ENCODE results near the gene HDAC8.

GRCh38 chrX:70398775-70399308, 24.3 kb upstream of the GDPD2 start:
- PRO-cap, 4 experiments, result no peak in any of the 4 experiments
- RAMPAGE, long total RNA, 2 experiments, result no peak in any of the 2 experiments
- RRBS, result no CpG with 5 or more reads among the region's 5 CpGs

DNA sequence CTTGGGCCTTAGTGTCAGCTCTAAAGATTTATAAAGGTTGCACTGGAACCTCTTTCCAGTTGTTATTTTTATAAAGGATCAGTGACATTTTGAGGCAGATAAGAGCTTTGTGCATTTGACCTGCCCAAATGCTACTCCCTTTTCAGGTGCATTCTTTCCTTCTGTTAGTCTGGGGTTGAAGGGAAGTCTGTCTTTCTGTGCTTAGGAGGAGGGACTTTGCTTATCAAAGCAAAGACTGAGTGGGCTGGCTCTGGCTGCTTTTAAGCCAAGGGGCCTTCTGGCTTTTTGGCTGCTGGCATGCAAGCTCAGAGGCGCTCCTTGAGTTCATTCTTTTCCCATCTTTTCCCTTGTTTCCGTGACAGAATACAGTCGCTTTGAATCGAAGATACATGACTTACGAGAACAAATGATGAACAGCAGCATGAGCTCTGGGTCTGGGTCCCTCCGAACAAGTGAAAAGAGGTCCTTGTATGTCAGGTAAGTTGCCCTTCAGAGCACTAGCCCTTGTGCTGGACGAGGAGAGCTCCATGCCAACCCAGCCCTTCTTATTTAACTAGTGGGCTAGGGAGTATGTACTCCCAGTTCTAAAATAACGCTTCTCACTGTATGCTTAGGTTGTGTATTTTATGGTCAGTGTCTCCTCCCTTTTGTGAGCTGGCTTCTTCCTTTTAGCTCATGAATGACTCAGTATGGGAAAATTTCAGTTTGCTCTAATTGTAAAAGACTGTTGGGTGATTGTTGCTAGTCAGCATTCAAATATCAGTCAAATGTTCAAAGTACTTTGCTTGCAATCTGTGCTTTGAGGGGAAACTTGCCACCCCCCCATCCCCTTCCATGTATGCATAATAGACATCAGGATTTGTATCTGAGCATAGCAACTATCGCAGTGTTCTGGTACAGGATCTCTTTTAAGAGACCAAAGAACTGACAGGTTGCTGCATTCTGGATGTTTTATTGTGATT, 34.4 kb downstream of the DLG3 start:
- PRO-cap, 4 experiments, result peak in 1 of 4 experiments; most common minus-strand start position 591 of the sequence (in 1)
- RAMPAGE, long total RNA, 2 experiments, result no peak in any of the 2 experiments
- RRBS, result no CpG with 5 or more reads among the region's 9 CpGs

- PRO-cap, 4 experiments, result peak in 1 of 4 experiments; most common minus-strand start chrX:70481657 (in 1)
- RAMPAGE, long total RNA, 2 experiments, result no peak in any of the 2 experiments
- RRBS, result no CpG with 5 or more reads among the region's 2 CpGs
Observed at GRCh38 chrX:70481520-70481788, 36.8 kb downstream of the DLG3 start.

DNA sequence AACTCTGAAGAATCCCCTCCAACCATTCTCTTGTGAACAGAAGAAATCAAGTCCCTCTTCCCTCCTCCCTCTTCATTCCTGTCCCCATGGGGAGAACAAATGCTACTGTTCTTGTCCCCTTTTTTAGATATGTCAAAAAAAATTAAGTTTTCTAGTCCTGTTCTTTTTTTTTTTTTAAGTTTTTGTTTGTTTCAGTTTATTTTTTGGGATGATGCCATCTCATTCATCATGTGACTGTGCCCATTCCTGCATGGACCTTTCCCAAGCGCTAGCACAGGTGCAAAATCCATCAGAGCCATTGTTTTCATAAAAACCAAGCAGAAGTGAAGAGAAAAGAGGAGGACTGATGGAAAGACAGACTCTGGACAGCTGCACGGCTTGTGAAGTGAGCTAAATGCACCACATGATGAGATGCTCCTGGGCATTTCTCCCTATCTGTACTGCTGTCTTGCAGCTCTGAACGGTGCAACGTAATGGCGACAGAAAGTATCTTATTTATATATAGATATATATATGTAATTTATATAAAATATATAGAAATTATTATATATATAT, 57.7 kb downstream of the DLG3 start:
- PRO-cap, 4 experiments, result no peak in any of the 4 experiments
- RAMPAGE, long total RNA, 2 experiments, result no peak in any of the 2 experiments
- RRBS, result no CpG with 5 or more reads among the region's 5 CpGs

DNA sequence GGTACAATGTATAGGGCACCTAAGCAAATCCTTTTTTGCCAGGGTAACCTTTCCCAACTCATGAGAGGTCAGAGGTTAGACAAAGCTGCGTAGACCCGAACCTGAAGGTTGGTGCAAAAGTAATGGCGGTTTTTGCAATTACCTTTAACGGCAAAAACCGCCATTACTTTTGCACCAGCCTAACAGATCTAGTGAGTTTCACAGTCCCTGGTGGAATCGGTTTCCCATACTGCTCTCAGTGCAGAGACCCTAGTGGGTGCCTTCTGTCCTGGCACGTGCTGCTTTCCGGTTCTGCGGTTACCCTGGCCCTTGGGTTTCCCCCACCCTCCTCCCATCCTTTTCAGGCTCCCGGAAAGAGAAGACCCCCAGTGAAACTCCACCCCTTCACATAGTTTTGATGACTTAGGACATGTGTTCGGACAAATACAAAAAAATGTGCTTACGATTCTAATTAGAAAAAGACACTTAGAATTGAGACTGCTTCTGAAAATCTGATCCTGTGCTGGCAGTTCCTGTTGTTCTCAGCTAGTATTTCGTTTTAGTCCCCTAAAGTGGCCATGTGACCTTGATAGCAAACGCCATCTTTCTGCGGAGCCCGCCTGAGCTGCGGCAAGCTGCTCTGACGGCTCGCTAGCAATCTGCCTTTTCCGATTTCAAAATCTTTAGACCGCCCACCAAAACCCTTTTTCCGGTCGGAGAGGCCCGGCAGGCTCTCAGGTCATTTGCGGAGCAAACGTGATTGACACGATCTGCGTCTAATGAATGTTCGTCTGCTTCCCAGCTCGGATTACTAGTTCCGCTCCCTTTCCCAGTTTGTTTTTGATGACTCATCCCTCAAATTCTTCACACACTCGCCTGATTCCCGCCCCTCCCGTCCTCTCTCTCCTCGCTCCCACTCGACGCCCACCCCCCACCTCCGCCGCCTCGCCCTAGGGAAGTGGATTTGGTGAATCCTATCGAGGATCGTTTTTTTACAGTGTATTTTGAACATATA, 37.1 kb downstream of the NLGN3 start:
- PRO-cap, 4 experiments, result peak in 4 of 4 experiments; most common plus-strand start position 846 of the sequence (in 4); most common minus-strand start position 640 of the sequence (in 4)
- RAMPAGE, long total RNA, 2 experiments, result no peak in any of the 2 experiments
- RRBS, result 27% methylated on average over 3 of the region's 42 CpGs

DNA sequence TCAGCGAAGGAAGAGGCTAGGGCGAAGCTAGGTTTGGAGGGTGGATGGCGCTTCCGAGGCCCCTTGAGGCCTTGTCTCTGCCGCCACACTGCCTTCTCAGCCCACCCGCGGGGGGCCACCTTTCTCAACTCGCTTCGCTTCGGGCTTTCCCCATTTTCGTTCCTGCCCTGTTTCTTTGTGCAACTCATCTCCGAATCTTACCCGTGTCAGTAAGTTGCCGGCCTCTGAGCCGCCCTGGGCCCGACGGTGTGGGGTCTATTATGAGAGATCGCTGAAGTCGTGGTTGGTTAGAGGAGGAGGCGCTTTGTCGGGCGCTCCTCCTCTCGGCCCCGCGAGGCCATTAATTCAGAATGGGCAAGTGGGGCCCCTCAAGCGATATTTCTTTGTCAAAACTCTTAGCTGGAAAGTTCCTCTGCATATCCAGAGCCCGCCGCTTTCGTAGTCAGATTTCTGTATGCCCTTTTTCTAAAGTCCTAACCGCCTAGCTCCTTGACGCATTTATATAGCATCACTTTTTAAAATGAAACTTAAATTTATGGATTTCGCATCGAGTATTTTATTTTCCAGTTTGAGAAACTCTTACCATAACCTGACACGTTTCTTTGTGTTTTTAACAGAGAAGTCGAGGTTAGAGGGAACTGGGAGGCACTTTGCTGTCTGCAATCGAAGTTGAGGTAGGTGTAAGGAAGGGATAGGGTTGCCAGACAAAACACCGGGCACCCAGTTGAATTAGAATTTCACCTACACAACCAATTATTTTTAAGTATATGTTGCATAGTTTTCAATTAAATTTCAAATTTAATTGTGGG, 549 bp downstream of the NONO start:
- PRO-cap, 4 experiments, result peak in 3 of 4 experiments; most common plus-strand start position 206 of the sequence (in 1); most common minus-strand start position 342 of the sequence (in 3)
- RAMPAGE, long total RNA, 2 experiments, result no peak in any of the 2 experiments
- RRBS, result no CpG with 5 or more reads among the region's 37 CpGs

GRCh38 chrX:71294208-71294601, 7.3 kb upstream of the ITGB1BP2 start:
- PRO-cap, 4 experiments, result no peak in any of the 4 experiments
- RAMPAGE, long total RNA, 2 experiments, result start-site peak on the plus strand in 1 of 2 experiments, at chrX:71294419-71294493 at its widest, 109 reads per replicate
- RRBS, result no CpG with 5 or more reads among the region's 11 CpGs

DNA sequence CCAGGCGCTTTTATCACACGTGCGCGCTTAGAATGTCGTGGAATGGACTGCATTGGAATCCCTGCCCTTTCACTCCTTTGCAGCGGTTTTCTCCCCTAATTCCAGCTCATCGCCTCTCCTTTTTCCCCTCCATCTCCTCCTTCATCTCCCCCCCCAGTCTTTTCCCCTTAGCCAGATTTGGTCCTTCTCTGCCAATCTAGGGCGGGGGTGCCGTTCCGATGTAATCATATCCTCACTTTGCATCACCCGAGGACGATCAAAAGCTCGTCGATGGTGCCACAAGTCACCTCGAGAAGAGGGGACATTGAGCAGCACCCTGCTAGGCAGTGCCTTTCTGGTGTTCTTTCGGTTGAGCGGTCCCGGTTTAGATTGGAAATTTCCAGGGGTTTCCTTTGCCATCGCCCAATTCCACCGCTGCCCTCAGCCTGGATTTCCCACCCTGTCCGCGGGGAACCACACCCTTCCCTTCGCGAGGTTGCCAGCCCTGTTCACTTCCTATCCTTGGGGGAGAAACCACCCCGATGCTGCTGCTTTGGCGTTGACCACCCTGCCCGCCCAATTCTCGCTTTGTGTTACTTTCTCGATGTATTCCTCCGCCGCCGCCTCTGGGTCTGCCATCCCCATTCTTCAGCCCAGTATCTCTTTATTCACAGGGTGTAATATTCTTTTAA, 836 bp downstream of the OGT start:
- PRO-cap, 4 experiments, result peak in 4 of 4 experiments; most common plus-strand start position 194 of the sequence (in 2); most common minus-strand start position 523 of the sequence (in 2)
- RAMPAGE, long total RNA, 2 experiments, result no peak in any of the 2 experiments
- RRBS, result no CpG with 5 or more reads among the region's 32 CpGs

DNA sequence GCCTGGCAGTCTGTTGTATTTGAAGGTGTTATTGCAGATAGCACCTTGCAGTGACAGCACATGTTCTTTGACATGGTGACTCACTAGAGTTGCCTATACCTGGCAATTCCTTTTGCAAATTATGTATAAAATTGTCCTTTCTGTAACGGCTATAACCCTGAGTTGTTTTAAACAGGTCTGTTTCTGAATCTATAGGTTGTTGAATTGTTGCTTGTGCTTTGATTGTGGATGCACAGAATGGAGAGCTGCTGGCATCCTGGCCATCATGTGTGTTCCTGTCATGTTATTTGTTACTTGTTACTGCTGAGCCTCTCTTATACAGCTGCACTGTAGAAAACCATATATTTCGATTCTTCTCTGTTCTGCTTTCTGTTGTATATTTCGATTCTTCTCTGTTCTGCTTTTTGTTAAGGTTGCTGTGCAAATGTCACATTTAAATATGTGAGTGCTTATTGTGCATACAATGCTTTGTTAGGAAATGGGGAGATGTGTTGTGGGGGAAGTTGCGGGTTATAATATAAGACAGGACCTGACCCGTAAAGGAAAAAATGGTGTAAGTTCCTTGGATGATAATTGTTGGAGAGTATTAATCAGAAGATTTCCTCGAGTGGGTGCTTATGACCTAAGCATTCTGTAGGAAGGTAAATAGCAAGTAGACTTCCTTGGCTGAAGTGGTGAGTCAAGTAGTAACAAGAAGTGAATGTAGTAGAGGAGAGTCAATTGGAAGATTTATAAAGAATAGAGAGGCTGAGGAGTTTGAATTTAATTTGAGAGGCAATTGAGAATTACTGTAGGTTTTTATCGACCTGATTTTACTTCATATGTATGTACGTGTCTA, 8.3 kb downstream of the OGT start:
- PRO-cap, 4 experiments, result no peak in any of the 4 experiments
- RAMPAGE, long total RNA, 2 experiments, result no peak in any of the 2 experiments
- RRBS, result no CpG with 5 or more reads among the region's 8 CpGs

- PRO-cap, 4 experiments, result no peak in any of the 4 experiments
- RAMPAGE, long total RNA, 2 experiments, result no peak in any of the 2 experiments
- RRBS, result no CpG with 5 or more reads among the region's 25 CpGs
Observed at GRCh38 chrX:71616550-71616997, 1.7 kb downstream of the CXCR3 start.

DNA sequence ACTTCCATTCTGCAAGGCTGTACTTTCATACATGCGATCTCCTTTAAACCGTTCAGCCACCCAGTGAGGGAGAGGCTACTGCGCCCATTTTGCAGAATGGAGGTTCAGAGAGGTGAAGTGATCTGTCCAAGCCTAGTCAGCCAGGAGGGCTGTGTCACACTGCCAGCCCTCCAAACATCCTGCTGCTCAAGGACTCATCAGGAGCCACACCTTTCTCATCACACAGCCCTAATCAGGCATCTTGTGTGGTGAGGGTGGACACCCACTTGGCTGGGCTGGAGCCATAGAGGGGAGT, 5.3 kb upstream of the CXCR3 start:
- PRO-cap, 4 experiments, result no peak in any of the 4 experiments
- RAMPAGE, long total RNA, 2 experiments, result no peak in any of the 2 experiments
- RRBS, result no CpG with 5 or more reads among the region's 3 CpGs

- PRO-cap, 4 experiments, result peak in 1 of 4 experiments; most common minus-strand start chrX:71941999 (in 1)
- RAMPAGE, long total RNA, 2 experiments, result no peak in any of the 2 experiments
- RRBS, result no CpG with 5 or more reads among the region's 3 CpGs
Observed at GRCh38 chrX:71941760-71942160, 31.1 kb downstream of the NHSL2 start.

GRCh38 chrX:72045469-72046126, 135.0 kb downstream of the NHSL2 start:
- PRO-cap, 4 experiments, result peak in 1 of 4 experiments; most common minus-strand start chrX:72046002 (in 1)
- RAMPAGE, long total RNA, 2 experiments, result no peak in any of the 2 experiments
- RRBS, result no CpG with 5 or more reads among the region's 8 CpGs

DNA sequence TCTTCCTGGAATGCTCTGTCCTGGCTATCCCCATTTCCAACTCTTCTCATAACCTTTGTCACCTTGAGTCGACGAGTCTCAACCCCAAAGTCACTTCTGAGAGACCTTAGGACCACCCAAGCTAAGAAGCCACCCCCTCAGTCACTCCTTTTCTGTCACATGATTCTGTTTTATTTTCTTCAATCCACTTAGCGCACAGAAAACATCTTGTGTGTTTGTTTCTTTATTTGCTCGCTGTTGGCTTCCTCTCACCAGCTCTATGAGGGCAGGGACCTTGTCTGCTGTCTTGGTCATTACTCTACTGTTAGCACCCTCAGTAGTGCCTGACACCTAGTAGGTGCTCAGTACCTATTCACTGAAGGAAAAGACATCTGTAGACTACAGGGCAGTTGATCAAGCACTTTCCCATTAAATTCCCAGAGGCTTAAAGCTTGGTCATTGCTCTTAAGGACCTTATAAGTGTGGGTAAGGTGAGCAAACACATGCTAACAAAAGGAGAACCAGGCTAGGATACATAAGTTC, 32.3 kb upstream of the CITED1 start:
- PRO-cap, 4 experiments, result no peak in any of the 4 experiments
- RAMPAGE, long total RNA, 2 experiments, result no peak in any of the 2 experiments
- RRBS, result no CpG with 5 or more reads among the region's 4 CpGs

- PRO-cap, 4 experiments, result no peak in any of the 4 experiments
- RAMPAGE, long total RNA, 2 experiments, result no peak in any of the 2 experiments
- RRBS, result no CpG with 5 or more reads among the region's 2 CpGs
Observed at GRCh38 chrX:72400101-72400891, 94.6 kb upstream of the CITED1 start.

GRCh38 chrX:72468804-72469716, 103.6 kb downstream of the HDAC8 start:
- PRO-cap, 4 experiments, result no peak in any of the 4 experiments
- RAMPAGE, long total RNA, 2 experiments, result no peak in any of the 2 experiments
- RRBS, result no CpG with 5 or more reads among the region's 4 CpGs

- PRO-cap, 4 experiments, result no peak in any of the 4 experiments
- RAMPAGE, long total RNA, 2 experiments, result no peak in any of the 2 experiments
- RRBS, result no CpG with 5 or more reads among the region's 6 CpGs
Observed at GRCh38 chrX:72547939-72548728, 24.5 kb downstream of the HDAC8 start.

DNA sequence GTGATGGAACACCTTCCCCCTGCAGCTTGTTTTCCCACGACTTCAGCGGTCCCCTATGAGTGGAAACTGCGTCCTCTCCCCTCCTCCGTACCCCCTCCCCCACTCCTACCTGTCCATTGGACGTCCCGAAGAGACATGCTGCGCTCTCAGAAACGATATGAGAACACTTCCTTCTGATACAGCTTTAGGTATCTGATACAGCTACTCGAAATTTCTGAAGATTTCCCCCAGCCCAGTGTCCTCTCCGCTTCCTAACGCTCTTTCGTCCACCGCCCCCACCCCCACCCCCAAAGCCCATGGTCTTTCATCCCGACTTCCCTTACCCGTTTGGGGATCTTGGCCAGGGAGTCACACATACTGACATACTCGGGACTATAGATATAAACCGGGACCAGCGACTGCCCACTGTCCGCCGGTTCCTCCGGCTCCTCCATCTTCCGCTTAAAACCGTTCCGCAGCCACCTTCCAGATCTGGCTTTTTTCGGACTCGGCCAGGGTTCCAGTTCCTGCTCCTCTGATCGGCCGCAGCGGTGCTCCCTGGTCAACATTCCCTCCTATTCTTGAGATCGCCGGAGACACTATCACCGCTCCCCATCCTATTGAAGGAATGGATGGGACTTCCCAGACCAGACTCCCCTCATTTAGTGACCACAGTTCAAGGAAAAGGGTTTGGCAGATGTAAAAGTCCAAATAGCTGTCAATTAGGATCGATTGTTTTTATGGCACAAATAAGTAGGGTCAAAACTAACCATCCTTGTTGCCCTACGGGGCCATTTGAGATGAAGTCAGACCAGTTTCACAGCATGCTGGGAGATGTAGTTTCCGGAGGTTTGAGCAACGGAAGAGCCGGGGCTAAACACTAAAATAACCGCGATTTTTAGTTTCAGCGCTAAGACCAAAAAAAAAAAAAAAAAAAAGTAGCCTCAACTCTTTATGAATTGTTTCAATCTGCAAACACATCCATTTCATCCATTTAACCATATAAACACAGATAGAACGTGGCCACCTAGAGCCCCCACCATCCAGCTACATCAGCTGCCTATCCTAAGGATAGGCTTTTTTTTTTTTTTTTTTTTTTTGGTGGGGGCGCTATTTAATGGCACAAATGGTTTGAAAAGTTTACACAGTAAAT, at the start of gene HDAC8:
Gene HDAC8, minus strand, starts transcription at position 516 of the 1,132 bp plus-strand sequence.
- PRO-cap, 4 experiments, result peak in 4 of 4 experiments; most common minus-strand start position 489 of the sequence (in 3)
- RAMPAGE, long total RNA, 2 experiments, result start-site peak on the minus strand in 1 of 2 experiments, centred at position 480 of the sequence, 29 reads per replicate
- RRBS, result no CpG with 5 or more reads among the region's 42 CpGs

DNA sequence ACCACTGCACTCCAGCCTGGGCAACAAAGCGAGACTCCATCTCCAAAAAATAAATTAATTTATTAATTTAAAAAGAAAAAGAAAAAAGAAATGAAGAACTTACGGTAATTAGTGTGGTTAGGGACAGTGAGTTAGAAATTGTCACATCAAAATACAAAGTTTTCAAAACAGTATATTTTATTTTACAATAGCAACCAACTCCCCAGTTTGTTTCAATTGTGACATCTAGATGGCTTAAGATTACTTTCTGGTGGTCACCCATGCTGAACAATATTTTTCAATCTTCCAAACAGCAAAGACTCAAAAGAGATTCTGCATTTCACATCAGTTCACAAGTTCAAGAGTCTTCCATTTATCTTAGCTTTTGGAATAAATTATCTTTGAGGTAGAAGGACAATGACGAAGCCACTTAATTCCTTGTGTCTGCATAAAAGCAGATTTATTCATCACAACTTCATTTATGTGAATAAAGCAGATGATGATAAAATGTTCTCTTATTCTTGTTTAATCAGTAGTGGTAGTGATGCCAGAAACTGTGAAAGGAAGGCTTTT, 257.6 kb downstream of the CHIC1 start:
- PRO-cap, 4 experiments, result no peak in any of the 4 experiments
- RAMPAGE, long total RNA, 2 experiments, result no peak in any of the 2 experiments
- RRBS, result no CpG with 5 or more reads among the region's 3 CpGs

DNA sequence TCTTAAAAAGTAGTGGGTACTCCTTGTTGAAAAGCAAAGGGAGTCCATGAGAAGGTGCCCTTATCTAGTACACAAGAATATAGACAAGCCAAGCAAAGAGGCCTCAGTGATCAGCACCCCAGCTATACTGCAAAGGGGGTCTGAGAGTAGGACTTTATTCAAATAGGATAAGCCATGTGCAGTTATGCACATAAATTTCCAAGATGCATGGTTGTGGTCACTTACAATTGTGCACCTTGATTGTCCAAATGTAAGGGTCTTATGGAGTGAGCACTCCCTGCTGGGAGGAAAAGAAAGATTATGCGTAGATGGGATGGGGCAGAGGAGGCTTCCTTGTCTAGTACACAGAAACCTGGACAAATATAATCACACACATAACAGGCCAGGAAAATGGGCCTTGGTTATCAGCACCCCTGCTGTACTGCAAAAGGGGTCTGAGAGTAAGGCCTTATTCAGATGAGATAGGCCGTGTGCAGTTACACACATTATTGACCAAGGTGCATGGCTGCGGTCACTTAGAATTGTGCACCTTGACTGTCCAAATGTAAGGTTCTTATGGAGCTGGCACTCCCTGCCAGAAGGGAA, 281.4 kb downstream of the CHIC1 start:
- PRO-cap, 4 experiments, result no peak in any of the 4 experiments
- RAMPAGE, long total RNA, 2 experiments, result no peak in any of the 2 experiments
- RRBS, result no CpG with 5 or more reads among the region's 3 CpGs